RPMI7951 (cell line): ENCODE measurements around the genes COL10A1, TSPYL4 and GPRC6A.

DNA sequence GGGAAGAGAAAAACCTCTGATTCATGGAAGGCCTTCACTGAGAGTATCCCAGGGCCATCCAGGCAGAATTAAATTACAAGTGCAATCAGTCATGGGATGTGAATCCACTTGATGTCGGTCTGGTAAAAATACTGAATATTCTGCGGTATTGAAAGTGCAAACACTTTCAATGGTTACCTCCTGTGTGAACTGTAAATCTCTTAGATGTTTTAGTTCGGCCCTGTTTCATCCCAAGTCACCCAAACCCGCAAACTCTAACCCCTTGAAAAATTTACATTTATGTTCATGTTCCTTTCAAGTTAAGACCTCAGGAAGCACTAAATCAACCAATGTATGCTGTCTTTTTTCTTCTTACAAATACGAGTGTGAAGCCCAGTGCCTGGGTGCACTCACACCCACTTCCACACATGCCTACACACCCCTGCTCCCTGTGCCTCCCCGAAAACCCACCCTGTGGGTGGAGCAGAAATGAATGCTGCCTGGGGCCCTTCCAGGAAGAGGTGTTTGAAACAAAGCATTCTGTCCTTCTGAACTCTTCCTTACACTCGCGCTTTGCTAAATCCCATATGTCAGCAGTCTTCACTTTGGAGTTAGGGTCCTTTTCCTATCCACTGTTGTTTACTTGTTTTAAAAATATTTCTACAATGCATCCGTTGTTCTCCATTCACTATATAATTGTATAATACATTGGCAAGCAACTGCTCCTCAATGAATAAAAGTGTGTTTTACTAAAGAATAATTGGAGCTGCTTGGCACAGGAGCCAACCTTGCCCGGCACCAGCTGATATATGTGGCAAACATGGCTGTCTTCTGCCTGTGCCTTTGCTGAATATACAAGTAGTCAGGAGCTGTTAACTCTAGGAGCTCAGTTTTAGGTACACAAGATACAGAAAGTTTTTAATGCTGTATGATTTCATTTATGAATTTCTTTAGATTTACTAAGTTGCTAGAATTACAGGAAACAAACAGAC lies 62.7 kb downstream of the FYN start:
- RAMPAGE, long total RNA = no peak

GRCh38 chr6:111818431-111818754 lies 54.9 kb downstream of the FYN start:
- RAMPAGE, long total RNA = no peak

- RAMPAGE, long total RNA = no peak
These were observed 54.5 kb downstream of the FYN start for GRCh38 chr6:111818756-111819155.

GRCh38 chr6:111867480-111868478 lies 5.5 kb downstream of the FYN start:
- RAMPAGE, long total RNA = no peak

GRCh38 chr6:111950737-111951237 lies 77.5 kb upstream of the FYN start:
- RAMPAGE, long total RNA = no peak

GRCh38 chr6:111990266-111990673 lies 63.6 kb upstream of the CCN6 start:
- RAMPAGE, long total RNA = no peak

DNA sequence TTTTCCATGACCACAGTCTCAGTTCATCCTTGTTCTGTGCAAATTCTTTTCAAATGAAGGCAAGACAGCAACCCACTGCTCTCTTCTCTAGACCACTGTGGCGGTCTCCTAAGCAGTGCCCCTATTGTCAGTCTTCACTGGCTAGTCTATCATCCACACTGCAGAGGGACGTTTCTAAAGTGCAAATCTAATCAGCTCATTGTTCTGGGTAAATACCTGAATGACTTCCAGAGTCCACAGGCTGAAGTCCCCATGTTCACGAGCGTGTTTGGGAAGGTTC lies 73.3 kb downstream of the LAMA4 start:
- RAMPAGE, long total RNA = no peak

DNA sequence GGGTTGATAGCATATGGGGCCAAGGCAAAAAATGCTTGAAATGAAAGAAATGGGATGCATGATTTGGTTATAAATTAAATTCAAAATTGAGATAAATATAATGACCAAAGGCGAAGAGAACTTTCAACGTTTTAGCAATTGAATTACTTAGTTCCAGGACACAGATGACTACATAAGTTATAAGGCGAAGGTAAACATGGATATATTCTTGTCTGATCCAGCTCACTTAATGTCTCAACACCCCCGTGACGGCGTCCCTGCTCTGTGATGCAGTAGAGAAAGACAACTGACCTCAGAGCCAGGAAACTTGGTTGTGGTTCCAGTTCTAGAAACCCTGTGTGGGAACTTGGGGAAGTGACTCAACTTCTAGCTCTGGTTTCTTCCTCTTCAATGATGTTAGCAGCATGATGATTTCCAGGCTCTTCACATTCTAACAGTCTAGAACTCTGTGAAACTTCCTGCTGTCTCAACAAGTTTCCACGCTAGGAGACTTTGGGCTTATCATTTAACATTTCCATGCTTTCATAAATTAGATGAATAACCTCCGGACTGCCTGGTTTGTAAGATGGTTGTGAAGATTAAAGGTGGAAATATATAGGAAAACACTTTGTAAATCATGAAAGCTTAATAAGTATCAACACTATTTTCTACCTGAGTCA lies 18.4 kb downstream of the LAMA4 start:
- RAMPAGE, long total RNA = no peak

DNA sequence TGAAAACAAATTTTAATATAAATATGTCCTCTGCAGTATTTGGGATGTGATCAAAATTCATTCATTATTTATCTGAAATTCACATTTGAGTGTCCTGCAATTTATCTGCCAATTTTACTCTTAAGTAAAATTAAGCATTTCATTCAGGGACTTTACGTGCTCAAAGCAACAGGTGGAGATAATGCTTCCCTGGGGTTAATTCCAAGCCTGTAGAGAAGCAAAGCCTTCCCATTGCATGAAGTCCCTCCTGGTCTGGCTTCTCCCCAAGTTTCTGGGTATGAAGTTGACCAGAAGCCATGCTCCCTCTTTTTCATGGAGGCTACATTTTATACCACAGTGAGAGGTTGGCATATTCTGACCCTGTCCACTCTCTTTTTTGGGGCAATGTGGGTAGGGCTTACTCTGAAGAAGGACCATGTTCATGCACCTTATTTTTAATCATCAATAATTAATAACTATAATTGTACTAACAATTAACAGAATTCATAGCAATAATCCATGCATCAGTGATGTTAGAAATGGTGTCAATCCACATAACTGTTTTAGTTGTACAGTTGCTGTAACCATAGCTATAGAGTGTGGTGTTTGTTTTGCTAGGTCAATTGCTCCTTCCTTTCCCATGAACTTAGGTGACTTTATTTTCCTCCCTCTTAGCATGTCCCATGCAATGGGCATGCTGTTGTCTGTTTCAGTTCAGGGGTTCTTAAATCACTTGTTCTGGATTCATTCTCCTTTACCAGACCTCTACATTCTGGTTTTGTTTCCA lies 1.7 kb downstream of the LAMA4 start:
- RAMPAGE, long total RNA = no peak

GRCh38 chr6:112689419-112689970 lies 342.4 kb downstream of the RFPL4B start:
- RAMPAGE, long total RNA = no peak

GRCh38 chr6:112879754-112880453 lies 532.8 kb downstream of the RFPL4B start:
- RAMPAGE, long total RNA = no peak

GRCh38 chr6:113819287-113819714 lies 37.8 kb upstream of the MARCKS start:
- RAMPAGE, long total RNA = no peak

GRCh38 chr6:114997912-114998362 lies 655.1 kb upstream of the HS3ST5 start:
- RAMPAGE, long total RNA = no peak

DNA sequence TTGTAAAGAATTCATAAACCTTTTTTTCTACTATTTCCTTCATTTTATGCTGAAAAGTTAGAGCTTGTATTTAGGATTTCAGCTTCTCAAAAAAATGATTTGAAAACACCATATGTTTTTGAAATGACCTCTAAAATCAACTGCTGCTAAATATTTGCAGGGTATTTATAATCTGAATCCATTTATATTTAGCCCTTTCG lies 713.8 kb downstream of the FRK start:
- RAMPAGE, long total RNA = no peak

DNA sequence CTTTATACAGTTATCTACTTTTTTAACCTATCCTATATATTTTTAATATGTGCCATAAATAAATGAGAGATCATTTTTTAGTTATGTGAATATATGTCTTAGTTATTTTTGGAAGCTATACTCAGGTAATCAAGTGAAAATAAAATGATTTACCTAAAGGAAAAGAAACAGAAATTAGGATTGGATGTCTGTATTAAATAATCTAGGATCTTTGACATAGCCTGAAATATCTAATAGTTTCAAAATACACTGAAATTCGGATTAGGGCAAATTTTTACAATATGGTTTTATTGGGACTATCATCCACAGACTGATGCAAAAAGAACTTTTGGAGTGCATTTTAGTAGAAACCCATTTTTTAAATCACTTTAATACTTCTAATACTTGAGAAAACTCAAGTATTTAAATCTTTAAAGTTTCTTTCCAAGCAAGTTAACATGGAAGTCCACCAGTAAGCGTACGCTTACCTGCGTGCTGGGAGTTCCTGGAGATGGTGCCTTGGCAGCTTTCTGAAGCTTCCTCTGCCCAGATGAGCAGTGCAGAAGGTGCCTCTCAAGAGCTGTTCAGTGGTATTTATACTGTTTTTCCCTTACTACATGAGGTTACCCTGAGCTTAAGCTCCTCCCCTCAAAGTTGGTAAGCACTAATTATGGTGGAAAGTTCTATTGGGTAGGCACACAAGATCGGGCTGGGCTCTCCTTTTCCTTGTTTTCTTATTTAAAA lies at the start of gene COL10A1:
Gene COL10A1 (minus strand): TSS at position 547 of the 723 bp plus-strand sequence.
- RAMPAGE, long total RNA = no peak

DNA sequence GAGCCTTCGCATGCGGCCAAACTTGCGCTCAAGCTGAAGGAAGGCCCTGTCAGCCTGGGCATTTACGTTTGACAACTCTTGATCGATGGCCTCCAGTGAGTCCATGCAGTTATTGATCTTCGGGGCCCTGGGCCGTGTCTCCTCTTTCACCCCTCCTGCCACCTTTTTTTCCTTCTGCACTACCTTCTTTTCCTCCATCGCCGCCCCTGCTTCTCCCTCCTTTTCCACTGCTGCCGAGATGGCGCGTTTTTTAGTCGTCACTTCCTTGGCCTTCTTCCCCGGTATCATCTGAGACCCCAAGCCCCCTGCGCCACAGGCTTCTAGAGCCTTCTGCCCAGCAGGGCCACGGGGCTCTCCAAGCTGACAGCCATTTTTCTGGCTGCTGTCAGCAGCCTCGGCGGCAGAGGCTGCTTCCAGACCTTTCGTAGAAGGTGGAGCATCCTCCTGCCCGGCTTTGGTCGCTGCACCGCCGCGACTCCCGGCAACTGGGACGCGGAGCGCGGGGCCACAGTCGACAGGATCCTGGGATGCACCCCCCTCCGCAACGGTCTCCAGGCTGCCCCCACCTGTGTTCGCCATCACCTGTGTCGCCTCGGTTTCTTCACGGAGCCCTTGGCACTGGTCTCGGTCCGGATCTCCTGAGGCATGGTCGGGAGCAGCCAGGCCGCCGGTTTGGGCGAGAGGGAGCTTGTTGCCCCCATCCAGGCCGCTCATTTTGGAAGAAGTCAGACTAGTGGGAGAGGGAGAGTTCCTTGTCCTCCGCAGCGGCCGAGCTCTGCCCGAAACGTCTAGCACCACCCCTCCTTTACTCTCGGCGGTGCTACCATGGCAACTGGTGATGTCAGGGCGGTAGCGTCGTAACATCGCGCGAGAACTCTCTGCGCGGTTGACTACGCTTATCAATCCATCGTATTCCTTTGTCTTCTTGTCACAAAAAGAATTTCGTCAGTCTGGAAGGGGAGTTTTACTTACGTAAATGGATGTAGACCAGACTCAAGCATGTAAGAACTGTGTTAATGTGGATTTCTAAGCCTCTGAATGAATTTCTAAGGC lies at the start of gene TSPYL4:
Gene TSPYL4 (minus strand): TSS at position 781 of the 1,053 bp plus-strand sequence.
- RAMPAGE, long total RNA = no peak

GRCh38 chr6:116380931-116381524 lies 10.3 kb downstream of the DSE start:
- RAMPAGE, long total RNA = no peak

GRCh38 chr6:116405955-116406507 lies 35.3 kb downstream of the DSE start:
- RAMPAGE, long total RNA = no peak

- RAMPAGE, long total RNA = no peak
These were observed 1.1 kb downstream of the CALHM5 start for GRCh38 chr6:116512617-116512866.

DNA sequence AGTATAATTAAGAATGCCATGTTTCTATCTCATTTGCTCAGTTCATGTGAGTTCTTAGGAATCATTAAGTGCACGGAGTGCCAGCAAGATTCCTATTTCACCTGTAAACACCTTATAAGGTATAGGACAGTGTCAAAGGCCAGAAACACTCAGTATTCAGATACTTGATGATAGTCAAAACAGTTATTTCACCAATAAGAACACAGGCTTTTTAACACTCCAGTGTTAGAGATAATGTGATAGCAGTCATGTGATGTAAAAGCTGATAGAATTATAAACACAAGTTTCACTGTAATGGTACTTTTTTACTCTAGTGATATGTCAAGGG lies at the start of gene GPRC6A:
Gene GPRC6A (minus strand): TSS at position 90 of the 328 bp plus-strand sequence.
- RAMPAGE, long total RNA = no peak